ENCODE data around the genes SLC2A4 and CHD3.

GRCh38 chr17:7280697-7281567 is 586 bp upstream of the SLC2A4 start:
- PRO-cap = unidirectional peak, plus-strand start at chr17:7280835; bidirectional peak, plus-strand start at chr17:7281667, minus-strand start at chr17:7281442
- RAMPAGE, long total RNA = no peak

GRCh38 chr17:7281568-7282646 is at the start of gene SLC2A4:
Gene SLC2A4, plus strand, starts transcription at chr17:7281718.
- PRO-cap = bidirectional peak, plus-strand start at chr17:7281667, minus-strand start at chr17:7281442
- RAMPAGE, long total RNA = no peak

DNA sequence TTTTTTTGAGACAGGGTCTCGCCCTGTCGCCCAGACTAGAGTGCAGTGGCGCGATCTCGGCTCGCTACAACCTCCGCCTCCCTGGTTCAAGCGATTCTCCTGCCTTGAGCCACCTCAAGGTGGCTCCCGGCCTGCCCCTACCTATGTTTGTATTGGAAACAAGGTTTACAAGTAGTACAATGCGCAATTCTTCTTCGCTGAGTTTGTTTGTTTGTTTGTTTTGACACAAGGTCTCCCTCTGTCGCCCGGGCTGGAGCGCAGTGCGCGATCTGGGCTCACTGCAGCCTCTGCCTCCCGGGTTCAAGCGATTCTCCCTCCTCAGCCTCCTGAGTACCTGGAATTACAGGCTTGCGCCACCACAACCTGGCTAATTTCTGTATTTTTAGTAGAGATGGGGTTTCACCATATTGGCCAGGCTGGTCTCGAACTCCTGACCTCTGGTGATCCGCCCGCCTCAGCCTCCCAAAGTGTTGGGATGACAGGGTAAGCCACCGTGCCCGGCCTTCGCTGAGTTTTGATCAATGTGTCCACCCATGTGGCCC is 907 bp upstream of the YBX2 start:
- PRO-cap = no peak
- RAMPAGE, long total RNA = no peak

GRCh38 chr17:7351031-7351133 is 1.1 kb upstream of the KCTD11 start:
- PRO-cap = no peak
- RAMPAGE, long total RNA = no peak

DNA sequence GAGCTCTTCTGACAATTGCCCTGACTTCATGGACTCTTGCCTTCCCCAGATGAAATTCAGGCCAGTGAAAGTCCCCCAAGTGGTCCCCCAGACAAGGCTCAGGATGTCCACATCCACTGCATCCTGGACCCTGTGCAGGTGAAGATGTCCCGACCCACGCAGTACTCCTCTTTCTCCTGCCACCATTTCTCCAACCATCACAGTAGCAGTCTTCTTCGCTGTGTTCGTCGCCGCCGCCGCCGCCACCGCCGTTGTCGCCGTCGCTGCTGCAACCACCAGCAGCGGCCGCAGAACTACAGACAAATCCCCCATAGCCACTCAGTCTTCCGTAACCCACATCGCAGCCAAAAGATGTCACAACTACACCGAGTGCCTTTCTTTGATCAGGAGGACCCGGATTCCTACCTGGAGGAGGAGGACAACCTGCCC is 737 bp downstream of the SPEM2 start:
- PRO-cap = no peak
- RAMPAGE, long total RNA = no peak

DNA sequence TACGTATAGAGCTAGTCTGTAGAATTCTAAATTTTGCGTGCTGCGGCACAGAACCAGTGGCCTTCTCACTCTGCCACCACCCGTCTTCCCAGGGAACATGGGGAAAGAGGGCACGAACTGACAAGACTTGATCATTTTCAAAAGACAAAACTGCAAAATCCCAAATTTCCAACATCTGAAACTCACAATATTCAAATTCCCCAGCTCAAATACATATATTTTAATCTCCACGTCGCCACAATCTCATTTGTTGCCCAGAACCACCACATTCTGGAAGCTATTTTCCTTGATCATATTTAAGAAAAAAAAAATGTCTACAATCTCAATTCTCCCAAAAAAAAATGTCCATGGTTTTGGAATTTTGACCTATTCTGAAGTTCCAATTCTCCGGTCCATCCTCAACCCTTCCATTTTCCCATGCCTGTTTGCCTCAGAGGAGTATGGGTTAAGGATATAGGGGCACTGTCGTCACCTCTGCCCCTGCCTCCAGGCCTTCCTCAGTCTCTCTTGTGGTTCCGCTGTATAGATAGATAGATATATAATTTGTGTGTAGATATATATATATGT is 14.7 kb downstream of the CHRNB1 start:
- PRO-cap = no peak
- RAMPAGE, long total RNA = no peak

GRCh38 chr17:7484153-7484892 is 3.1 kb downstream of the SLC35G6 start:
- PRO-cap = bidirectional peak, plus-strand start at chr17:7484370, minus-strand start at chr17:7484249; bidirectional peak, plus-strand start at chr17:7484829, minus-strand start at chr17:7484692
- RAMPAGE, long total RNA = no peak

GRCh38 chr17:7574353-7574960 is 1.8 kb downstream of the EIF4A1 start:
- PRO-cap = no peak
- RAMPAGE, long total RNA = no peak

GRCh38 chr17:7590631-7591343 is 893 bp upstream of the SOX15 start:
- PRO-cap = no peak
- RAMPAGE, long total RNA = no peak

GRCh38 chr17:7613727-7614341 is 863 bp downstream of the FXR2 start:
- PRO-cap = no peak
- RAMPAGE, long total RNA = no peak

- PRO-cap = no peak
- RAMPAGE, long total RNA = no peak
Measured at GRCh38 chr17:7809189-7809723, 24.8 kb upstream of the KDM6B start.

DNA sequence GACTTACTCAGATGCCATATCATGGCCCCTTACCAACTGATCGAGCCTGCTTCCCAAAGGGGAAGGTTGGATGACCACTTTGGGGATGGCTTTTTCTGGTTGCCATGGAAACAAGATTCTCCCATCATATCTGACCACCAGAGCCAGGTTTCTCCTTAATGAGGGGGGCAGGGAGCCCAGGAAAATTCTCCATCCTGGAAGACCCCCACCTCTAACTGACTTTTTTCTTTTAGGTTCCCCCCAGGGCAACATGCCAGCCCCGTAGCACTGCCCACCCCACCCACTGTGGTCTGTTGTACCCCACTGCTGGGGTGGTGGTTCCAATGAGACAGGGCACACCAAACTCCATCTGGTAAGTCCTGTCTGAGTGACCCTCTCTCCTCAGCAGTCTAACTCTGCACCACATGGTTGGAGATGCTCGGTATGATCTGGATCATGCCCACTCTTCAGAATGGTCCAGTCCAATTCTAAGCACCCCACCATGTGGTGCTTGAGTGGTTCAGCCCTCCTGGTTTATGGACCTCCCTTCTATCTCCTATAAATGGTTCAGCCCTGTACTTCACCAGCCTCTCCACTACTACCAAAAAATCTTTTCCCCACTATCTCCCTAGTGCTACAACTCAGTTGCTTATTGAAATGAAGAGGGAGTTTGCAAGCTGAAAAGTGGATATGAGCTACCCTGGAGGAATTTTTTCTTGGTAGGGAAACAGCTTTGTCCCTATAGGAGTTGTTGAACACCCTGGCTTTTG is 5.8 kb downstream of the KDM6B start:
- PRO-cap = bidirectional peak, plus-strand start at position 588 of the sequence, minus-strand start at position 401 of the sequence
- RAMPAGE, long total RNA = no peak

GRCh38 chr17:7888595-7888974 is at the start of gene CHD3:
Gene CHD3, plus strand, starts transcription at chr17:7888789.
- PRO-cap = no peak
- RAMPAGE, long total RNA = no peak

GRCh38 chr17:7890489-7891226 is 2.1 kb downstream of the CHD3 start:
- PRO-cap = no peak
- RAMPAGE, long total RNA = no peak

- PRO-cap = no peak
- RAMPAGE, long total RNA = no peak
Measured at GRCh38 chr17:8015582-8016662, 13.5 kb downstream of the GUCY2D start.

GRCh38 chr17:8019019-8019574 is 16.7 kb downstream of the GUCY2D start:
- PRO-cap = no peak
- RAMPAGE, long total RNA = no peak

DNA sequence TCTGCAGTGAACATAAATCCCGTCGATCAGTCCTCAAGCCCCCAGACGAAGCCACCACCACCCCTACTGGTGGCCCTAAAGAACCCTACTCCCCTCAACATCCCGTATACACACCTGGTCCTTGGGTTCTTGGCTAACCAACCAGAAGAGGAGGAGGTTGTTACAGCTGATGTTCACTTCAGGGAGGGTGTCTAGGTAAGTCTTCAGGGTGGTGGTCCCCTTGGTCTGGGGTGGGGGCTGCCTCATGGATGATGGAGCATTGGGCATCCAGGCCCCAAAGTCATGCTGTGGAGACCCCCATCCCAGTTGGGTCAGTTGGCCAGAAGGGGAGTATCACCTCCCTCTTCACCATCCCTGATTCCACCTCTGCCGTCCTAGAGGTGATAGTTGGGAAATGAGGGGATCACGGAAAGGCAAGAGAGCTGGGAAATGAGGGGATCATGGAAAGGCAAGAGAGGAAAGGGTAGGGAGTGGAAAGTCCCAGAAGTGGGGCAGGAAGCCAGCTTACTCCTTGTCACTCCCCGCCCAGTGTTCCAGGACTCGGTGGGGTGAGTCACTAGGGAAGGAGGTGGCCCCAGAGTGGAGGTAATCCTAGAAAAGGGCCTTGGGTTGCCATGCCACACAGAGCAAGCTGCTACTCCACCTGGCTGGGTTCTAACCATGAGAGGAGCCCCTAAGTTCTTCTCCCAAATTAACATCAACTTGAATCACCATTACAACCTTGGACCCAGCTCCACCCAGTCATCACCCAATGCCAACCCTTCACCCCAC is 14.9 kb downstream of the ALOXE3 start:
- PRO-cap = no peak
- RAMPAGE, long total RNA = no peak

DNA sequence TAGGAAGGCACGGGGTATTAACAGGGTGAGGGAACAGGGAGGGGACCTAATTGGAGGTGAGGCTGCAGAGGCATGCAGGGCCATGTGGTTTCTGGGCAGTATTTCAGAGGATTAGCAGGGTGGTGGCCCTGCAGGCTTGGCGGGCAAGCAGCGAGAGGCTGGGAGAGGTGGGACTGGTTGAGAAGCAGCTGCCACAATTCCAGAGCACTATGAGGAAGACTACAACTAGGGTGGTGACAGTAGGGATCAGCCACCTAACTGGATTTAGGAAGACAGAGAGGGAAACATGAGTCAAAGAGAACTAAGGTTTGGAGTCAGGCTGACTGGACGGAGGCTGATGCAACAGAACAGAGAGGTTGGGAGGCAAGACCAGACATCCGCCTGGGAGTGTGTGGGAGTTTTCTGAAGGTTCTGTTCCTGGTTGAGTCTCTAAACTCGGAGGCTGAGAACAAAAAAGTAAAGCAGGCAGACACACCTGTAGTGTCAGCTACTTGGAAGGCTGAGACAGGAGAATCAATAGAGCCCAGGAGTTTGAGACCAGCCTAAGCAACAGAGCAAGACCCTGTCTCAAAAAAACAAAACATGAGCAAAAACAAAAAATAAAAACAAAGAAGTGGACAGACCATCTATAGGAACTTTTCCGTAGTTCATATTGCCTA is 12.2 kb downstream of the ALOXE3 start:
- PRO-cap = no peak
- RAMPAGE, long total RNA = no peak

- PRO-cap = bidirectional peak, plus-strand start at chr17:8119150, minus-strand start at chr17:8118835
- RAMPAGE, long total RNA = no peak
Measured at GRCh38 chr17:8119008-8119482, 731 bp upstream of the ALOXE3 start.

DNA sequence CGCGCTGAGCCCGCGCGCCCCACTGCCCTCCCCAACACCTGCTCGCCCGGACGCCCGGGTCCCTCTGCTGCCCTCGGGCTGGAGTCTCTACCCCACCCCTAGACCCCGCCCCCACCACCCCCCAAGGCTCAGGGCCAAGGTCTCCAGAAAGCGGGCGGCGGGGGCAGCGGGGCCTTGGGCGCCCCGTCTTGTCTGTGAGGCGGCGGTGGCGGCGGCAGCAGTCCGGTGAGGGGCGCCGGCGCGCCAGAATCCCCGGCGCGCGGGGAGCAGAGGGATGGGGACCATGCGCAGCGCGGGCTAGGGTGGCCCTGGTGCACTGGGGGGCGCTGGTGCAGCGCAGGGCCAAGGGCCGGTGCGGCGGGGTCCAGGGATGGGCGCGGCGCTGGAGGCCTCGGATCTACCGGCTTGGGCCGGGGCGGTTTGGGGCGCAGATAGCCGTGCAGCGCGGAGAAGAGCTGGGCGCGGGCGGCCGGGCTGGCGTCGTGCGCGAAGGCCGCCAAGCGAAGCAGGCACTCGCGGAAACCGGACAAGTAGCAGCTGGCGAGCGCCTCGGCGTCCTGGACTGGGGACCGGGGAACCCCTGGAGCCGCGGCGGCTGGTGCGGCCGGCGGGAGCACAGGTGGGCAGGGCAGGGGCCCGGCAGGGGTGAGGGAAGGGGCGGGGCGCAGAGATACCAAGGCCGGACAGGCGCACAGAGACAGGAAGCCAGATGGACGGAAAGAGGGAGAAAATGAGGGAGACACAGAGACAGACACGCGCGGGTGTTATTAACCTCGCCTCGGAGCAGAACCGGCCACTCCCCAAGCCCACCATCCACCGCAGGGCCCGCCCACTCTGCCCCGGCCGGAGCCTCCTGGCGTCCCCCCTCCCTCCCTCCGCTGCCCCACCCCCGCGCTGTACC is 2.2 kb downstream of the HES7 start:
- PRO-cap = bidirectional peak, plus-strand start at position 345 of the sequence, minus-strand start at position 66 of the sequence; bidirectional peak, plus-strand start at position 708 of the sequence, minus-strand start at position 564 of the sequence
- RAMPAGE, long total RNA = no peak